Myometrial cell (primary cell): ENCODE results near the gene IRF2BPL.

DNA sequence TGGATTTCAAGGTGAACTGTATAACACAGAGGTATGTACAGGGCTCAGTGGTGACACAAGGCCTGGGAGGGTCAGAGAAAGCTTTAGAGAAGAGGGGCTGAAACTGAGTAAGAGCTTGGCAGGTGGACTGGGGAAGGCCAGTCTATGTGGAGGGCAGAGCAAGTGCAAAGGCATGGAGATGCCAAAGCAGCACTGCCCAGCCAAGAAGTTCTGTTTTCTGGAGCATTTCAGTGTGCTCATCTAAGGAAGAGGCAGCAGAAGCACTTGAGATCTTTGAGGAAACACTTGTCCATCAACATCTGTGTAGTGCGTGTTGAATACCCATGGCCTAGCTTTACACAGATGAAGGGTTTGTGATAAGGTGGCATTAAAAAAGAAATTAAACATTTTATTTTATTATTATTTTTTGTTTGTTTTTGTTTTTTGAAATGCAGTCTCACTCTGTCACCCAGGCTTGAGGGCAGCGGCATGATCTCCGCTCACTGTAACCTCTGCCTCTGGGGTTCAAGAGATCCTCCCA lies 52.9 kb downstream of the FOS start:
- RAMPAGE, long total RNA: no peak

GRCh38 chr14:75341440-75342012 lies 62.9 kb downstream of the FOS start:
- RAMPAGE, long total RNA: no peak

DNA sequence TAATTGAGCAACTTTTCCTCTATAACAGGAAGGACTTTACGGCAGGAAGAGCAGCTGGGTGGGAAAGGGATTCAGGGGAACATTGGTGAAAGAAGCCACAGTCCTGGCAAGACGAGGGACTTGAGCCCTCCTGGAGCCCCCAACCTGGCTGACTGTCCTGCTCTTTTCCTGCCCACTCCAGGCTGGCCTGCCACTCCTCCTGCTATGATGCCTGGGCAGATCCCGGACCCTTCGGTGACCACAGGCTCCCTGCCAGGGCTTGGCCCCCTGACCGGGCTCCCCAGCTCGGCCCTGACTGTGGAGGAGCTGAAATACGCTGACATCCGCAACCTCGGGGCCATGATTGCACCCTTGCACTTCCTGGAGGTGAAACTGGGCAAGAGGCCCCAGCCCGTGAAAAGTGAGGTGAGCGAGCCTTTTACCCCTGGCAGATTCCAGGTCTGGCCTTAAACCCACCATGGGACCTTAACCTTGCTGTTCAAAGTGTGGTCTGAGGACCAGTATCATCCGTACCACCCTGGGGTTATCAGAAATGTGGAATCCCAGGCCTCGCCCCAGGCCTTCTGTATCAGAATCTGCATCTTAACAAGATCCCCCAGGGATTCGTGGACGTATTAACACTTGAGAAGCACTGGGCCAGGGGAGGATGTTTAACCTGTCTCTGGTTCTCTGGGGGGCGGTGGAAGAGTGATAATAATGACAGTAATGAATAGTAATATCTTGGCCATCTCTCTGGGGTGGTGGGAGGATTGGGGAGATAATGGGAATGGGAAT lies 10.1 kb downstream of the JDP2 start:
- RAMPAGE, long total RNA: no peak

DNA sequence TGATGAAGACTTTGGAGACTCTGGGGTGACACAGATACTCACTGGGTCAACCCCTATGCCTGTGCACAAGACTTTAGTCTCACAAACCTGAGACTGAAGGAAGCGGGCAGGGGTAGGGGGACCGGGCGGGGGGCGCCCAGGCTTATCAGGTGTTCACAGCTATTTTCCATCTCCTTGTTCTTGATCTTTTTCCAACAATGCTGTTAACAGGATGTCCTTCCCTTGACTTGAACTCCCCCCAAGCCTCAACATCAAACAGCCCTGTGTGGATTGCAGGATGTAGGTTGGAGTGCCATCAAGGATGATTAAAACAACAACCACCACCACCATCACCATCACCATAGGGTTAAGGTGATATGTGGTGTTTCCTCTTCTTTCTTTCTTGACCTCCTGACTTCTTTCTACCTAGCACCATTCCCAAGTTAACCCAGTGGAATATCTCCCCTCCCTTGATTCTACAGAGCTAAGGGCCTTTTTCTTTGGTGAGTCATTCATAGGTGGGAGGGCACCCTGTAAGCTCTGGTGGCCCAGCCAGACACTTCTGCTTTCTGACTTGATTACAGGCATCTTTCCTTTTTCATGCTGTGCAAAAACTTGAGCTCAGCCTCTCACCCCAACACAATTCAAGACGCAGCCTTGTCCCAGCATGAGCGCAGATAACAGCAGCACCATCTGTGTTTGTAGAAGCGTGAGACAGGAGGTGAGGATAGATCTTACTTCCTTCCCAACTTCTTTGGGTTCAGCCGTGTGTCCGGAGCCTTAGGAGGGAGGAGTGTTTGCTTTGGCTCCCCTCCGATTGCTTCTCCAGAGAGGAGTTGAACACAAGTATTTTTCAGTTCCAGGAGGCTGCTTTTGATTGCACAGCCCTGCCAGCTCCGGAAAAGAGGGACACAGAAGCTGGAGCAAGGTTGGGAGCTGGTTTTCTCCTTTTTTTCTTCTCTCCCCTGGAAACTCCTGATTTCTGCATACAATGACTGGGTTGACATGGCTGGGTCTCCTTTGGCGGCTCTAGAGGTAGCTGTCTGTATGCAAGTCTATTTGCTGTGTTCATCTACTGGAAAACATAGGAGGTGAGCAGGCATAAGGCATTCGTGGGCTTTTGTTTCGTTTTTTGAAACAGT lies 26.9 kb downstream of the FLVCR2 start:
- RAMPAGE, long total RNA: no peak

DNA sequence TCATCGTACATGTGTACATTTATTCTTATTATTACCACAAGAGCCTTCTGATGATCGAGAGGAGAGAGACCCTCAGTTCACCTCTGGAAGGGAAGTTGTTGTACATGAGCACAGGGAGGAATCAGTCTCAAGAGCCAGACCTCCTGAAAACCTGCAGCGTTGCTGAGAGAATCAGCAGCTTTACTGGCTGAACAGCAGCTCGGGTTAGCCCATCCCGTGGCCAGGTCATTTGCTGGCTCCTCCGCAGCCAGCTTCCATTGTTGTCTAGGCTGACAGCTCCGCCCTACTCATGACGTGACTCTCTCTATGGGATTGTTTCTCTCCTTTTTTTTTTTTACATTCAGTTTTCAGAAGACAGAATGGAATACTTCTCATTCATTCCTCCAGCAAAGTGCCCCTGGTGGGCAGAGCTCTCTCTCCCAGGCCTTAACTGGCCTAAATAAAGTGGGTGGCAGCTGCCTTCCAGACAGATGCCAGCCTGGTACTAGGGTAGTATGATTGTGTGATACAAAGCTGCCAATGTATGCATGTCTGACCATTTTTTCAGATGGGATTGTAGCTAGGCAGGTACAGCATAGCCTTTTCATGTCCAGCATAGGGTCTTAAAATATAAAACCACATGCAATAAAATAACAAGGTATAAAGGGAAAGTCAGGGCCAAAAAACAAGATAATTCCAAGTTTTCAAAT lies 69.8 kb downstream of the TGFB3 start:
- RAMPAGE, long total RNA: no peak

- RAMPAGE, long total RNA: no peak
These were observed 53.0 kb downstream of the TGFB3 start for GRCh38 chr14:75928585-75929337.

DNA sequence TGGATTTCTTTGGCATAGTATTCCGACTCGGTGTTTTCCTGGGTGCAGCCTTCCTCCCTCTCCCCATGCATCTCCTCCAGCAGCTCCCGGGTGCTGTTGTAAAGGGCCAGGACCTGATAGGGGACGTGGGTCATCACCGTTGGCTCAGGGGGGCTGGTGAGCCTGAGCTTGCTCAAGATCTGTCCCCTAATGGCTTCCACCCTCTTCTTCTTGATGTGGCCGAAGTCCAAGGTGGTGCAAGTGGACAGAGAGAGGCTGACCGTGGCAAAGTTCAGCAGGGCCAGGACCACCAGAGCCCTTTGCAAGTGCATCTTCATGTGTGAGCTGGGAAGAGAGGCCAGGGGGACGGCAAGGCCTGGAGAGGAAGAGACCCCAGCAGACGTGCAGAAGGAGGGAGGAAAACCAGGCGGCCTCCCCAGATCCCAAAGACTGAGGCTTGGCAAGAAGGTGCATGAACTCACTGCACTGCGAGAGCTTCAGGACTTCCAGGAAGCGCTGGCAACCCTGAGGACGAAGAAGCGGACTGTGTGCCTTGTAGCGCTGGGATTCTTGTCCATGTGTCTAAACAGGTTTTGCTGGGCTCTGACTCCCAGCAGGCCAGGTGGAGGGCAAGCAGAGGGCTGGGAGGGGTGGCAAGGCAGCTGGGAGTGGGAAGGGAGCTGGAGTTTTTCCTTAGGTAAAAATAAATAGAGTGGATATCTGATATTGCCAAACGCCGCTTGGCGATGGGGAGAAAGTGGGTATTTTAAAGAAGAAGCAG lies 1.0 kb downstream of the TGFB3 start:
- RAMPAGE, long total RNA: no peak

- RAMPAGE, long total RNA: no peak
These were observed 394 bp downstream of the TGFB3 start for GRCh38 chr14:75981400-75981802.

GRCh38 chr14:75982224-75983145 lies 690 bp upstream of the TGFB3 start:
- RAMPAGE, long total RNA: no peak

DNA sequence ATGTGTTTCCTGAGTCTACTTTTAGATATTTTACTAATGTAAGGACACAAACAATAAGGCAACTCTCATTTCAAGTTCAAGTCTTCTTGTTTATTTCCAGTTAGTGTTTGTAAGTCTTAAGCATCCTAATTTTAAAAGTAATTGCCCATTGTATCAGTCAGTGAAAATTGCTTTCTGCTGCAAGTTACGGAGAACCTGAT lies 100.4 kb downstream of the ESRRB start:
- RAMPAGE, long total RNA: no peak

- RAMPAGE, long total RNA: no peak
These were observed 34.8 kb upstream of the VASH1 start for GRCh38 chr14:76726315-76727089.

GRCh38 chr14:76772704-76773412 lies 11.6 kb downstream of the VASH1 start:
- RAMPAGE, long total RNA: no peak

DNA sequence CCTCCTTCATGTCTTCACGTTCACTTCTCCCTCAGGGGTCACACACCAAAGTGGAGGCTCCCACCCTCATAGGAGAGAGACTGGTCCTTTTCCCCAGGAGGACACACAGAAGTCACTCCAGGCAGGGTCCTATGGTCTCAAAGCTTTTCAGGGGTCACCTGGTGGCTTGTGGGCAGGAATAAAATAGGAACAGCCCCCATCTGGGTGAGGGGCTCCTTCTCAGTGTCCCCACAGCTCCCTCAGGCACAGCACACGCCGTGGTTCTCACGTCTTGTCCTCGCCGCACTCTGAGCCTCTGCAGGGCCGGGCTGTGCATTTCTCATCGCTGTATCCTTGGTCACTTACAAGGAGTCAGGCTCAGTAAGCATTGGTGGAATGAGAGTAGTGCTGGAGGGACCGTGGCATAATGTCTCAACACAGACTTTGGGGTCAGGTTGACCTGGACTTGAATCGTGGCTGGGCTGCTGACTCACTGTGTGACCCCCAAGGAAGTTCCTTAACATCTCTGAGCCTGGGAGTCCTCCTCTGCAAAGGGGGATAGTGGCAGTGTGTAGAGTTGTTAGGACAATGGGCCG lies 13.2 kb downstream of the VASH1 start:
- RAMPAGE, long total RNA: no peak

DNA sequence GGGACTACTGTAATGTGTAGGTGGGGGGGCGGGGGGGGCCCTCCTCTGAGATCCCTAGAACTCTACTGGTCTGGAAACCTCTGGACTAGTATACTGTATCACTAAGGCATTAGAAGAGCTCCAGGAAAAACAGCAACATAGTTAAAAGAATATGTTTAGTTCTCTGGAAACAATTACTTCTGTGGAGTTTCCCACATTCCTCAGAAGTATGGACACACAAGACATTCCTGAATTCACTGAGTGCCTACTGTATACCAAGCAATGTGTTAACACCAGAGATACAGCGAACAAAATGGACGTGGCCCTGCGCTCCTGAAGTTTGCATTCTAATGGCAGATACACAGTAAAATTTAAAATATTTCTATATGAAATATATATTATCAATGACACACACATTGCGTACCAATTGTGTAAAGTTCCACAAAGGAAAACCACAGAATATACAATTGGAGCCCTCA lies 1.2 kb downstream of the ANGEL1 start:
- RAMPAGE, long total RNA: no peak

- RAMPAGE, long total RNA: no peak
These were observed 97.7 kb downstream of the LRRC74A start for GRCh38 chr14:76923823-76924399.

- RAMPAGE, long total RNA: no peak
These were observed 68.6 kb downstream of the IRF2BPL start for GRCh38 chr14:76960008-76960283.

DNA sequence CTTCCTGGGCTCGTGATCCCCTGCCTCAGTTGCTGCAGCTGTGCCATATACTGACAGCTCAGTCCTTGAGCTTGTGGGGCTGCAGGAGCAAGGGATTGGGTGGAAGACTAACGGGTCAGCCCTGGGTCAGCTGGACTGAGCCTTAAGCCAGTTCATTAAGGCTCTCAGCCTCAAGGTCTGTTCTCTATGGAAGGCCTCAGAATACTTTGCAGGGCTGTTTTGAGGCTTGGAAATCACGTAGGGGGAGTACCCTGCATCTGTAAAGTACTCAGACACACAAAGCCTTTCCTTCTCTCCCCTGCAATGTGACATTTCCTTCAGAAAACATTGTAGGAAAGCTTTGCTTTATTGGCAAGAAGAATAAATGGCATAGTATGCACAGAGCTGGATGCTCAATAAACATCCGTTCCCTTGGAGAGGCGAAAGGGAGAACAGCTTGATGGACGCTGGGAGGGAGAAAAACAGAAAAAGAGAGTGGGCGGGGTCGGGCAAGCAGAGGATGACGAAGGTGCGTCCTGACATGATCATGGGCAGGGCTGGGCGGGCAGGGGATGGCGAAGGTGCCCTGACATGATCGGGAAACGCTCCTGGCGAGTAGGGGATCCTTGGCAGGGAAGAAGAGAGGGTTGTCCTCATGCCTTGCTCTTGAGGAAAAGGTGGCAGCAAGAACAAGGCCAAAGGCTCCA lies 21.4 kb downstream of the IRF2BPL start:
- RAMPAGE, long total RNA: no peak

- RAMPAGE, long total RNA: no peak
These were observed 3.3 kb downstream of the IRF2BPL start for GRCh38 chr14:77025022-77025723.

DNA sequence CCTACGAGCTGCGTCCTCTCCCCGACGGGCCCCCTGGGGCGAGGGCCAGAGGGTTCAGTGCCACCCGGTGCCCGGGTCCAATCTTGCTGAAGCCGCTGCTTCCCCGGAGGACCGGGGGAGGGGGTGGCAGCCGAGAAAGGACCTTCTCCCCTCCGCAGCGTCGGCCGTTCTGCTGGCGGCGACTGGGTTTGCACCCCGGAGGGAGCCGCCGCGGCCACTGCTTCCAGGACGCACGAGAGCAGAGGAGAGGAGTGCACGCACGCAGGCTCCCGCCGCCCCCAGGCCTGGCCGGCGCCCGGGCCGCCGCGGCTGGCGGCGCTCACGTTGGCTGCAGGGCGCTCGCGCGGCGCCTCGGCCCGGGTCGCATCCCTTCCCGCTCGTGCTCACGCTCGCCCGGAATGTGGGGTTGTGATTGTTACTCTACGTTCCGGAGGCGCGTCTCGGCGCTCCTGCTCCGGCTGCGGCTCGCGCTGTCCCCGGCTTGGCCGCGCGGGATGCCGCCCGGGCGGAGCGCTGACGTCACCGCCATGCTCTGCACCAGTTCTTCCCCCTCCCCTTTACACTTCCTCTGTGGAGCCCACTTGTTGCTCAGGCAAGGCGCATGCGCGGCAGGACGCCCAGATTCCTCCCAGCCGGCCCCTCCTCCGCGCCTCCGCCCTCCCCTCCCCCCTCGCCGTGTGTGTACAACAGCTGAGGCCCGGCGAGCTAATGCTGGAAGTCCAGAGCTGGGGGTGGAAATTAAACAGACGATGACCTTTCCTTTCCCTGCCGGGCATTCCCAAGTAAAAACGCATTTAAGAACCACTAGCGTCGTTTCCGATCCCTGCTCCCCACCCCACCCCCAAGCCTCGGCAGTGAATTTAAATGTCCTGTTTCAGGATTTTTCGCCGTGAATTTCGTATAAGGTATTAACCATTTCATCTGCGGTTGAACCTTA lies at the start of gene IRF2BPL:
IRF2BPL (minus strand) TSS at position 478 of the 937 bp plus-strand sequence.
- RAMPAGE, long total RNA: no peak

DNA sequence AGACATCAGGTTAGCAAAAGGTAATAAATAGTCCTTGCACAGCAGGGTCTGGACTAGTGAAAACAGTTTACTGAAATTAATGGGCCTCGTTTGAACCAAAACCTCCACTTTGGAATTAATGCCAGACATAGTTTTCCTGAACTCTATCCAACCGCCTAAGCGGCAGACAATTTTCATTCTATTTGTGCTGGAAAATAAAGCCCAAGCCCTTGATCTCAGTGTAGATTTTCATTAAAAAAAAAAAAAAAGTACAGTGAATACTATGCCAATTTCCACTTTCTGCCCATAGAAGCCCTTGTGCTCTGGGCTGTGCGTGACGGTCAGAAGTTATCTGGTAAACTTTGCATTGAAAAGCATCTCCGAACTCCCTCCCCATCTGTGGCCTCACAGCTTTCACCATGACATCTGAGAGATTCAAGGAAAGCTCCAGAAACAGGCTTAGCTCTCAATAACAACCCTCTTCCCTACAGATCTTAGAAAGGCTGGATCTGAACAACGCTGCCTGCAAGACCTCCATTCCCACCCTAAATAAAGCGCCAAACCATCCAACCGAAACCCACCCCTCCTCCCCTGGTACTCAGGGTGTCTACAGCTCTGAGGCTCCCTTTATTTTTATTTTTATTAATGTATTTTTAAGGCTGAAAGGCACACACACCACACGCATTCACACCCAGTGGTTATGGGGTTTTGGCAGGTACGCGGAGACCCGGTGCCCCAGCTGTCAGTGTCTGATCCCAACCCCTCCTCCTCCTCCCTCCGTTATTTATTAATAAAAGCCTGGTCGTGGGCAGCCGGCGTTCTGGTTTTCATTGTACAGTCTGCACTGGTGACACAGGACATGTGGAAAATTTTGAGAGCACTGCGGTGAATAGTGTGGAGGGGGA lies 11.1 kb upstream of the IRF2BPL start:
- RAMPAGE, long total RNA: no peak